ENCODE results near the gene ZMYND19.

DNA sequence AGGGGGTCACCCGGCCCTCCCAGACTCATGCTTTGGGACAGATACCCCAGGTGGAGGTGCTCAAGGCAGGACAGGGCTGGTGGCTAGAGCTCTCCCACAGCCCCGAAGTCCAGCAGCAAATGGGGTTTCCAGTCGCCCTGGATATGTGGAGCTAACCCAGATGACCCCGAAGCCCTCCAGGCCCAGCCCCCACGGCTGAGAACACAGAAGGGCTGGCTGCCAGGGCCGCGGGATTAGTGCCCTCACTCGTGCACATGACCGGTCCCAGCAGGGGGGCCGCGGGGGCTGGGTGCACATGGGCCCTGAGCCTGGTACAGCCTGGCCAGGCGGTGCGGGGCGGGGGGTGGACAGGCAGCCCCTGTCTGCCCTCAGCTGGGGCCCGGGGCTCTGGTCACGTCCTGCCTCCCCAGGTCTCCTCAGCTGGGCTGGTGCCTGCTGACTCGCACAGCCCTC, 5.9 kb downstream of the SSNA1 start:
- PRO-cap = no peak

- PRO-cap = no peak
Measured at GRCh38 chr9:137237966-137238652, 3.0 kb upstream of the TUBB4B start.

DNA sequence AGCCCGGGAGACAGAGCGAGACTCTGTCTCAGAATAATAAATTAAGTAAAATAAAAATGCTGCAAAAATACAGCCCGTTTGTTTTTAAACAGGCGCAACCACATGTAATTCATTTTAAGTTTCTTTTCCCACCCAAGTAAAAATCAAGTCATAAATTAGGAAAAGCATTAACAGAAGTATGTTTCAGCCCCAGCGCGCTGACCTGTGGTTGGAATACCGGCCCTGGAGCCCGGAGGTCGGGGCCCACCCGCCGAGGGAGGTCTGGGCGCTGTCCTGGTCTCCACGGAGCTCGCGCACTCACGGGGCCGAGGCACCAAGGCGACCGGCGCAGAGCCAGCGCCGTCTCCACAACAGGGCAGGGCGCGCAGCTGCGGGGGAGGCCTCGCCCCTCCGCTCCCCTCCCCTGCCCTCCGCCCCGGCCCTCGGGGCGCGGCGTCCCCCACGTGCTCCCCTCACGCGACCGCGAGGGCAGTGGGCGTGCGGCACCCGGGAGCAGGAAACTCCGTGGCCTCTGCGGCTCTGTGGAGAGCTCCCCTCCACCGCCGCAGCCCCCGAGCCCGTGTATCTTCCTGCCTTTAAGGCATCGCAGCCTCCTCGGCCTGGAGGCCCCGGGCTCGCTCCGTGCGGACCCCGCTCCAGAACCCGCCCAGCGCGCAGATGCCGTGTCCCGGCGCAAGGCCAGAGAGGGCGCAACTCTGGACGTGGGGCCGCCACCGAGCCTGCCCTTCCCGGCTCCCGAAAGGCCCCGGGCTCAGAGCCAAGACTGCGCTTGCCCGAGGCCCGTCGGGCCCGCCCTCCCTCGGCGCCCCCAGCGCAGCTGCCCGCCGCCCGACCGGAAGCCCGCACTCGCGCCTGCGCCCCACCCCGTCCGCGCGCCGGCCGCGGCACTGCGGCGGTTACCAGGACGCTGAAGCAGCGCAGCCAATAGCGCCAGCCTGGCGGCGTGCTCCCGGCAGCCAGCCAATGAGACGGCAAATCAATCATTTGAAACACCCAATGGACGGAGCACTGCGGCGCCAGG, 715 bp upstream of the TUBB4B start:
- PRO-cap = bidirectional peak, plus-strand start at position 471 of the sequence, minus-strand start at position 291 of the sequence; unidirectional peak, minus-strand start at position 551 of the sequence; bidirectional peak, plus-strand start outside the sequence, minus-strand start at position 870 of the sequence

GRCh38 chr9:137243877-137244714, 3.0 kb downstream of the TUBB4B start:
- PRO-cap = no peak

DNA sequence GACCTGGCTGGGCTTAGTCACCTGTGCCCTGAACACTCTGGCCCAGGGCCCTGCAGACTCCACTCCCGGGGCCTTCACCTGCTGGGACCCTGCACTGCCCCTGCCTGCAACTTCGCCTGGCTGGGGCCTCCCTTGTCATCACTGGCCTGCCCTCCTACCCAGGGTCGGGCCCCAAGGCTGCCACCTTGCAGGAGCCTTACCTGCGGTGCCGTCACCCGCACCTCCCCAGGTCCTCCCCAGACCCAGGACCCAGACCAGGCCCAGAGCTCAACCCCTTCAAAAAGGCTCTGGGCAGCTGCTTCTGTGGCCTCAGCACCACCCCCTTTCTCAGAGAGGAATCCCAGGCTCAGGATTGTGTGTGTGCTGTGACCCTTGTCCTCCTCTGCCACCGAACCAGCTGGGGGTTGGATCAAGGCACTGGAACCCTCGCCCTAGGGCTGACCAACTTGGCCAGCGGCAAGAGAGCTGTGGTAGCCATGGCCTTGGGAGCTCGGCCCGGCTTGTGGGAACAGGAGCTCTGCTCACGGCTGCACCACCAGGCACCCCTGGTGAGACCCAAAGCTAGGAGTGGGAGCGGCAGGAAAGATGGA, 1.1 kb upstream of the NELFB start:
- PRO-cap = no peak

GRCh38 chr9:137279275-137279926, 1.9 kb downstream of the TOR4A start:
- PRO-cap = no peak

DNA sequence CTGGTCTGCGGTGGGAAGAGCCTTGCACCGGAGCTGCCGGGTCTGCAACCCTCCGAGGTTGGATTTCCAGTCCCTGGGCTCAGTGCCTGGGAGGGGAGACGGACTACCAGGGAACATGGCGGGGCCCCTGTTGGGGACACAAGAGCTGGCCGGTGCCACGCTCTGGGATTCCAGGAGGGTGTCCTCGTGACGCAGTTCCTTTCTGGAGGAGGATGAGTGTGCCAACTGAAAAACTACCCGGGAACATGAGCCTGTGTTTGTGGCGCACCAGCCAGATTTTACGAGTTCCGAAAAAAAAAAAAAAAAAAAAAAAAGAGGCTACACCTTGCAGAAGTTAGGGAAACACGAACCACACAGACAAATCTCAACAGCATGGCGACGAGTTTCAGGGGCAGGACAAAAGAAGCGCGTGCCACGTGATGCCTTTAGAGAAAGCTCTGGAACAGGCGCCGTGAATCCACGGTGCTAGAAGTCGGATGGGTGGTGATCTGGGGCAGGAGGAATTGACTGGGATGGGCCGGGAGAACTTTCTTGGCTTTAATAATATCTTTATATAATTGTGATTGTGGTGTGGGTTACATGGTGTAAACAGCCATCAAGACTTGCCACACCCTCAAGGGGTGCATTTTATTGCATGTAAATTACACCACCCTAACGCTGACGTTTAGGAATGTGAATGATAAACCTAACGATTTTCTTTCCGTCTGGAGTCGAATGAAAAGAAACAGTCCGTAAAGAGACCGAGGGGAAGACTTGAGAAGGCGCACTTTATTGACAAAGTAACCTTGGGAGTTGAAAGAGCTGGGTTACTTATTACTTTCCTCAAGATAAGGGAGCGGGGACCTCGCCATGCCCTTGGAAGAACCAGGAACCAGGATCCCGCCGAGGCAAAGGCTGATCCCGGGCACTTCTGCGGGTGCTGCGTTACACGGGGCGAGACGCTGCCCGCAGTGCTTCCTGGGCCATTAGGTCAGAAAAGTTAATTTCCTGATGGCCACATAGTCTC, 8.6 kb downstream of the NRARP start:
- PRO-cap = no peak

GRCh38 chr9:137319002-137319536, 17.0 kb upstream of the NRARP start:
- PRO-cap = unidirectional peak, minus-strand start at chr9:137319074

DNA sequence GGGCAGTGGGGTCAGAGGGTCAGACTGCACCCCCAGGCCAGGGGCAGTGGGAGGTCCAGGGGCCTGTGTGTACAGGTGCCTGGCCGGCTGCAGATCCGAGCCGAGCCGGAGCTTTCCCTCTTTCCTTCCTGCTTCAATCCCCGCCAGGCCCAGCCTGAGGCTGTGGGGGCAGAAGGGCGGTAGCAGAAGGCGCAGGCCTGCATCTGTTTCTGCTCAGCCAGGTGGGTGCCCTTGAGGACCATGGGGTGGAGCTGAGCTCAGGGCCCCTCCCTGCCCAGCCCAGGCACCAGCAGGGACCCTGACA, 18.9 kb upstream of the NRARP start:
- PRO-cap = no peak

DNA sequence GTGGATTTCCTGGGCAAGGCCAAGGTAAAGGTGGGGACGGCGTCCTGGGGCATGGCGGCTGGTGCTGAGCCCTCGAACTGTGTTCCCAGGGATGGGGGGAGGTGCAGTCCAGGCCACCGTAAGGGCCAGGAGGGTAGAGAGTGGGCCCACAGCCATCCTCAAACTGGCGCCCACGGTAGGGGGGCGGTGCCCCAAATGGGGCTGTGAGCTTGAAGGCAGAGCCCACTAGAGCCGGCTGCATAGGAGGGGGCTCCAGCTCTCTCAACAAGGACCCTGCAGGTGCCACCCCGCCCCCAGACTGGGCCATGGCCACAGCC, 6.1 kb downstream of the NOXA1 start:
- PRO-cap = no peak

DNA sequence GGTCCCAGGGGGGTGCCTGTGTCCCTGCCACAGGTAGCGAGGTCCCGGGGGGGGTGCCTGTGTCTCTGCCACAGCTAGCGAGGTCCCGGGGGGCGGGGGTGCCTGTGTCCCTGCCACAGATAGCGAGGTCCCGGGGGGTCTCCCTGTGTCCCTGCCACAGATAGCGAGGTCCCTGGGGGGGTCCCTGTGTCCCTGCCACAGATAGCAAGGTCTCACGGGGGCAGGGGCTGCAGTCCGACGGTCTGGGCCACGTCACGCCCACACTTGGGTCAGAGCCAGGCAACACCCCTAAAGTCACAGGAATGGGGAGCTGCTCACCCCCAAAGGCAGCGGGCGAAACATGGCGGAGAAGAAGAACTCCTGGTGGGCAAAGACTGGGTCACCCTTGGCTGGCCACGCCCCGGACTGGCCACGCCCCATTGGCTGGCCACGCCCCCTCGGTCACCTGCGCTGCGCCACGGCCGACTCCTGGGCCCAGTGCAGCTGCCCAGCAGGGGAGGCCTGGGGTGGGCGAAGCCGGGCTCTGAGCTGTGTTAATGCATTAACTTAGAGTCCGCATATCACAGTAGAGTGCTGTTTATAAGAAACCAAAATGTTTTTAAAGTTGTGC, 6.9 kb downstream of the NOXA1 start:
- PRO-cap = no peak

- PRO-cap = no peak
Measured at GRCh38 chr9:137516815-137517477, 33.3 kb downstream of the PNPLA7 start.

DNA sequence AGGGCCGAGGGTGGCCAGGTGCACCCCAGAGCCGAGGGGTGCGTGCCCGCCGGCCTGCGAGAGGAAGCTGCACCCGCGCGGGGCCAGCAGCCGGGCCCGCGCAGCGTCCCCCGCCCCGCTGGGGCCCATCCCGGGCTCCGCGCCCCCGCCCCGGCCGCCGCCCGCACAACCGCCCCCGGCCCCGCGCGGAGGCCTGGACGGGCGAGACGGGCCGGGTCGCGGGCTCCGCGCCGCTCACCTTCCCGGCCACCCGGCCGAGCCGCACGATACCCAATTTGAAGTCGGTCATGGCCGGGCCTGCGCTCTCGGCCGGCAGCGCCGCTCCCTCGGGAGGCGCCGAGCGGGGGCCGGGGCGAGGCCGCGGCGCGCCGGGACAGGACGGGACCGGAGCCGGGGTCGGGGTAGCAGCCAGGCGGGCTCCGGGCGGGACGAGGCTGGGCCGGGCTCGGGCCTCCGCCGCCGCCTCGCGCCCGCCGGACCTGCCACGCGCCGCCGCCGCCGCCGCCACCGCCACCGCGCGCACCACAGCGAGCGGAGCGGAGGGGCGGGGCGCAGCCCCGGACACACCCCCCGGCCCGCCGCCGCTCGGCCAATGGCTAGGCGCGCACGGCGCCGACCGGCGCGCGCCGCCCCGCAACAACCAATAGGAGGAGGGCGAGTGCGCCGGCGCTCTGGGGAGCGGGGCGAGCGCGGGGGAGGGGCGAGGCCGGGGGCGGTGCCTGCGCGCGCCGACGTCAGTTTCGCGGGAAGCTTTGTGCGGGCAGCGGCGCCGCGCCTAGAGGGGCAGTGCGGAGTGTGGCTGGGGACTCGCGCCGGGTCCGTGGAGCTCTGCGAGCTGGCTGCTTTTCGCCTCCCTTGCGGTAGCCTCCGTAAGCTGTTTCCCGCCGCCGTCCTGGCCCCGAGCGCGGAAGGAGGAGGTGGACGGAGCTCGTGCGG, at the start of gene ZMYND19:
Gene ZMYND19, minus strand, starts transcription at position 538 of the 936 bp plus-strand sequence.
- PRO-cap = bidirectional peak, plus-strand start at position 737 of the sequence, minus-strand start at position 517 of the sequence

DNA sequence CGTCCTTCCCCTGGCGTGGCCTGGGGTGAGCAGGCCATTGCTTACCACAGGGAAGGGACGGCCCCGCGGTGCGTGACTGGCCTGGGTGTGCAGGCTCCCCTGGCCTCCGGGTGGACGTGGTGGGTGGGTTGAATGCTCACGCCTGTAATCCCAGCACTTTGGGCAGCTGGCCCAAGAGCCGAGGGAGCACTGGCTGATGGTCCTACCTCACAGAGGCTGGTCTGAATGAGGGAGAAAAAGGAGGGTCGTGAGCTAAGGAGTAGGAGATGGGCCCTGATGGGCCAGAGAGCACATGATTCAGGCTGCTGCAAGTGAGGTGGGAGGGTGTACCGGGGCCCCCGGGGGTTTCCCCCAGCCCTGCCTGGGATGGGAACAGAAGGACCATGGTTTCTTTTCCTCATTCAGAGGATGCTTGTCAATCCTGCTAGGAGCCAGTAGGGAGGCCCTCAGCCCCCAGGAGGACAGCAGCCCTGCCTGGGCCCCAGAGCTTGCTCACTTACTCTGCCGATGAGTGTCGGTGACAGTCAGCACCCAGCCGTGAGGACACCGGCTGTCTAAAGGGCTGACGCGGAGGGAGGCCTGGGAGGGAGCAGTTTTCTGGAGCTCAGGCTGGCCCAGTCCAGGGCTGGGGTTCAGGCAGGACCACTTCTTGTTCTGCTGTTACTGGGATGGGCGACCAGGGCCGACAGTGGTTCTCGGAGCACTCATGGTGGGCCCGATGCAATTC, 1.6 kb downstream of the ARRDC1 start:
- PRO-cap = no peak

DNA sequence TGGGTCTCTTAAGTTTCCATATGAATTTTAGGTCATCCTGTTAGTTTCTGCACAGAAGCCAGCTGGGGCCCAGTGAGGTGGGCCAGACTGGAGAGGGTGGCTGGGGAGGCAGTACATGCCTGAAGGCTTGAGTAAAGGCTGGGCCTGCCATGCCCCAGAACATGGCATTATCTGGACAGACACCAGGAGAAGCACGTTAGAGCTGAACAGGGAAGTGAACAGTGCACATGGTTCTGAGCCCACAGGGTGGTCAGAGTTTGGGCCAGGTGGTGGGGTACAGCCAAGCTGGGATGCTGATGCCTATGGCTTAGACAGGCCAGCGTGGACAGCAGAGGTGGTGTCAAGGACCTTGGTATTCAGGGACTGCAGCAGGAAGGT, 35.8 kb downstream of the EHMT1 start:
- PRO-cap = no peak

DNA sequence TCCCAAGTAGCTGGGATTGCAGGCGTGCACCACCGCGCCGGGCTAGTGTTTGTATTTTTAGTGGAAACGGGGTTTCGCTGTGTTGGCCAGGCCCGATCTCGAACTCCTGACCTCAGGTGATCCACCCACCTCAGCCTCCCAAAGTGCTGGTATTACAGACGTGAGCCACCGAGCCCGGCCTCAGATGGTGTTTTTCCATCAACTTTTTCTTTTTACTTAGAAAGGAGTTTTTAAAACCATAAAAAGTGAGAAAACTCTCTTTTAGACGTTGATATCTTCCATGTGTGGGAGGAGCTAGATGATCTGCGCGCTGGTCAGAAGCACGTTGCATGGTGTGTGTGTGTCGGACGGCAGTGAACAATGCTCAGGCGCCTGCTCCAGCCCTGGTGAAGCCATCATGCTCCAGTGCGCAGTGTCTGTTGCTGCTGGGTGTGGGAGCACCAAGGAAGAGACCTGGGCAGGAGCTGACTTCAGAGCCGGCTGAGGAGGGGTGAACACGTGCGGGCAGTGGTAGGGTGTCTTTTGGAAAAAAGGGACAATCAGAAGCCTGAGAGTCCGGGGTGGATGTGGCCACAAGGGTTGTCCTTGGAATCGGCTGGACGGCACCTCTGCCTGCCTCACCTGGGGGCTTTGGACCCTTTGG, 73.7 kb downstream of the EHMT1 start:
- PRO-cap = no peak

DNA sequence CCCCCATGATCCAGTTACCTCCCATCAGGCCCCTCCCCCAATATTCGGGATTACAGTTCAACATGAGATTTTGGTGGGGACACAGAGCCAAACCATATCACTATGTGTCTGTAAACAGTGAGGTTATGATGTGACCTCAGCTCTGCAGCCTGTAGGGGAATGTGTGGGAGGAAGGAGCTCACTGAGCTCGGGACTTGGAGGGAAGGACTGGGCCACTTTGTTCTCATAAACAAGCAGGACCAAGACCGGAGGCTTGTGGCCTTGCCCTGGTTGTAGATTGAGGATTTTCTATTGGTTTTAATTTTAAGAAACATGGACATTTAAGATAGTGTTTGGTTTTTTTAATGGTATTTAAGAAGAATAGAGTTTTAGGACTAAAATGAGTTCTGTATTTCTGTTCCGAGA, 85.3 kb downstream of the EHMT1 start:
- PRO-cap = no peak

DNA sequence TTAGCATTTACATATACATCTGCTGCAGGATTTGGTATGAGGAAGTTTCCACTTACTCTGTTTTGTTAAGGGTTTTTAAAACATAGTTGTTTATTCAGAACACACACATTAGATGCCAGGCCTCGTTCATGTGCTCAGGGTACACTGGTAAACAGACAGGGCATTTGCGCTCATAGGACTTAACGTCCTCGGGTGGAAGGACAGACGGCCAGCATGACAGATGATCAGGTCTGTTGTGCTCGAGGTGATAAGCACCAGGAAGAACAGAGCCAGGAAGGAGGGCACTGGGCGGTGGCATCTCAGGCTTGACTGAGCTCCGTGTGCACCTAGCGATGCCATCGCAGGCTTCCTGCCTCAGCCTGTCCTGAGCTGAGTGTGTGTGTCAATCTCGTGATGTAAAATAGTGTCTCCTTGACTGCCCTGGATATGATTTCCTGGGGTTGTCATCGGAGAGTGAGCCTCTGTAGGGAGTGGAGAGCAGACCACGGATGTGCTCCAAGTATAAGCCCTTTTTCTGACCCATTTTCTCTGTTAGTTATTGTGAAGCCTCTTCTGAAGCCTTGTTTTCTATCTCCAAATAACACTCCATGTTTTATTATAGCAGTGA, 96.6 kb downstream of the EHMT1 start:
- PRO-cap = bidirectional peak, plus-strand start at position 452 of the sequence, minus-strand start at position 232 of the sequence

Data from bronchial lymph node (tissue), 1 donor.